Occipital lobe (tissue), 2 donors: ENCODE results near the gene FAM200B.

DNA sequence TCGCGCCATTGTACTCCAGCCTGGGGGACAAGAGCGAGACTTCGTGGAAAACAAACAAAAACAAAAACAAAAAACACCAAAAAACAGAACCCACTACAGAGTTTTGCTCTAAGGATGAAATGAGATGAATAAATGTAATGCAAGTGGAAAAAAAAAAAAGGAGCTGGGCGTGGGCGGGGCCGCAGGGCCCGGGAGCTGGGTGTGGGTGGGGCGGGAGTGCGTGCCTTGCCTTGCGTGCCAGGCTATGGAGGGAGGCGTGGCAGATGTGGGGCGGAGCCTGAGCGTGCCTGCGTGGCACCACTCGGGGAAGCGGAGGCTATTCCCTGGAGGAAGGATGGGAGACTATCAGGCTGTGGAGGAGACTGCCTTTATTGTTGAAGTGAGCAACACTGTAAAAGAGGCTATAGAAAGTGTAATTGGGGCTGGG is 46.5 kb downstream of the ZNF518B start:
- RAMPAGE, long total RNA: no peak

- RAMPAGE, long total RNA: no peak
These were observed 309.9 kb downstream of the HS3ST1 start for GRCh38 chr4:11118748-11119171.

DNA sequence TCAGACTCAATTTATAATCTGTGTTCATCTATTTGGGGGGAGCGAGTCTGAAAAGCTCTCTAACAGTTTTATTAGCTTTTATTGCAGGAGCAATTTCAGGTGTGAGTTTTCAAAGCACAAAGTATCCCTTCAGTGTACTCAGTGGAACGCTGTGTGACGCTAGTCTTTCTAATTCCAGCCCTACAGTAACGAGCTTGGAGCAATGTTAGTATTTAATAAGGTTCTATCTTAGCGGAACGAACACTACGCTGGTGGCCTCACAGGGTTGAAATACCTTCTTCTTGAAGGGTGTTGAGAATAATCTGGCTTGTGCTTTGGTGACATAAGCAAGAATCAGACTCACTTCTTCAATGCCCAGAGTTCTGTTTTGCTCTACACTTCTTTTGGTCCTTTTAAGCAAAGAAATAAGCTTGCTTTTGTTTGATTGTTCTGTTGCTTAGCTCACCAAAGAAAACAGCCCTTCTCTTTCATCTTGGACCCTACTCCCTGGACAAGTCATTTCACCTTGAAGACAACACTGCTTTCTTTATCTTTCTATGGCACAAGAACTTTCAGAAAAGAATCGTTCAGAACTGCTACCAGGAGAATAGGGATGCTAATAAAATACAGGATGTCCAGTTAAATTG is 8.2 kb downstream of the HS3ST1 start:
- RAMPAGE, long total RNA: no peak

GRCh38 chr4:11424768-11425480 is 3.8 kb downstream of the HS3ST1 start:
- RAMPAGE, long total RNA: no peak

- RAMPAGE, long total RNA: no peak
These were observed 991.7 kb upstream of the HS3ST1 start for GRCh38 chr4:12420507-12420715.

GRCh38 chr4:13615233-13615631 is 12.3 kb downstream of the BOD1L1 start:
- RAMPAGE, long total RNA: no peak

DNA sequence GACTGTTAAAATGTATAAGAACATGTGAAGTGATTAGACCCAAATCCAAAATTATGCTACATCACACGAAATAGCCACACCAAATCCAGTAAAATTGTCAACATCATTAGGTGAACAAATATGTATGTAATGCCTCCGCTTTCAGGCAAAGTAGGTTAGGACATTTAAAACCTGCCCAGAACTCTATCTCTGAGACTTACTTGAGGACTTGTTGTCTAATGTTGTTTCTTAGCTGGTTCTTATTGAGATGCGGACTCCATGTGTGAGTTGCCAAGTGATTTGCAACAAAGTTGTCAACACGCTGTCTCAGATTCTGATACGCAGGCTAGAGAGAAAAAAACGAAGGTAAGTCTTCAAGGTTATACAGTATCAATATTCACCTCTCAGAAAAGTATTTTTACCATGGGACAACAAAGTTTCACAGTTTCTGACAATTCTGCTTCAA is 7.8 kb downstream of the BOD1L1 start:
- RAMPAGE, long total RNA: no peak

GRCh38 chr4:13626549-13627009 is 946 bp downstream of the BOD1L1 start:
- RAMPAGE, long total RNA: no peak

DNA sequence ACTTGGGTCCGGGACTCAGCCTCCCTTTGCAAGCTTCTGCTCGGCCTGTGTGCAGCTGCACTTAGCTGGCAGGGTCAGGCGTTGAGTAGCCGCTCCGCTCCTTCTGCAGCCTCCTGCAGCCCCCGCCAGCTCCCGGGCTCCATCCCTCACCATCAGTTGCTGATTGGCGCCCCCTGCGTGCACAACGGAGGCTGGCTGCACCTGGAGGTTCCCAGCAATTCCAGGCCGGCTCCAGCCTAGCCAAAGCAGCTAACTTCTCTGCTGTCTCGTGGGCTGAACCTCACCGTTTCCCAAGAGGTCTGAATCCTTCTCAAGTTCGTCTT is 27.0 kb upstream of the BOD1L1 start:
- RAMPAGE, long total RNA: no peak

DNA sequence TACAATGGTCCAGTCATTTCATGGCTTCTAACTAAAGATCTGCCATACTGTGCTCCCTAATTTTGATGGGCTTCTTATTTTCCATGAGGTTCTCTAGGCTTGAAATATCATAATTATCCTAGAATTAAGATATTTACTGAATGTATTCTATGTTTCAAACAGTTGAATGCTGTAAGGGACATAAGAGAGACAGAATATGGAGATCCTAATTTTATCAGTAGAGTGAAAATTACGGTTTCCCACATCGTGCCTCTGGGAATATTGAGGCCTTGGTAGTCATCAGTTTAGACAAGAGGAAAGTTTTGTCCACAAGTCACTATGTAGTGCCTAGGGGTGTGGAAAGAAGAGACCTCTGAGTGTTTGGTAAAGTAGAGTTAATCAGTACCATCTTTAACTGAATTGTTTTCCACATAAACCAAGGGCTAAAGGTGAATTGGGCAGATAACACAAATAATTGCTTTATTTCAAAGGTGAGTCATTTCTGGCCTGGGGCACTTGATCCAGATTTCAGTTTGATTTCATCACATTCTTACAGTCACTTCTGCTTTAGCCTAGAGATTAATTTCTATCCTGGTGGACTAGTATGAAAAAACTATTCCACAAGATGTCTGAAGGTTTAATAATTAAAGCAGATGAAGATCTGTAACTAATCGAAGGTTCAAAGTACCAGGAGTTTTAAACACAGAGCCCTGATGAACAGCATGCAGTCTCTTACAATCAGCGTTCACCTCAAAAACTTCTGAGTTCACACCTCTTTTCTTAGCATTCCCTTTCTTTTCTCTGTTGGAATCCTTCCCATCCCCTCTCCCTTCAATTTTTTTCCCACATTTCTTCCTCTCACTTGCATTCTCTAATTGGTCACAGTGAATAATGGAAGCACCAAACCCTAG is 74.4 kb upstream of the BOD1L1 start:
- RAMPAGE, long total RNA: no peak

GRCh38 chr4:14877109-14877990 is 124.9 kb upstream of the CPEB2 start:
- RAMPAGE, long total RNA: no peak

GRCh38 chr4:15001901-15002398 is 331 bp upstream of the CPEB2 start:
- RAMPAGE, long total RNA: no peak

GRCh38 chr4:15007008-15007840 is 4.9 kb downstream of the CPEB2 start:
- RAMPAGE, long total RNA: no peak

- RAMPAGE, long total RNA: no peak
These were observed 52.1 kb downstream of the CPEB2 start for GRCh38 chr4:15054181-15054891.

DNA sequence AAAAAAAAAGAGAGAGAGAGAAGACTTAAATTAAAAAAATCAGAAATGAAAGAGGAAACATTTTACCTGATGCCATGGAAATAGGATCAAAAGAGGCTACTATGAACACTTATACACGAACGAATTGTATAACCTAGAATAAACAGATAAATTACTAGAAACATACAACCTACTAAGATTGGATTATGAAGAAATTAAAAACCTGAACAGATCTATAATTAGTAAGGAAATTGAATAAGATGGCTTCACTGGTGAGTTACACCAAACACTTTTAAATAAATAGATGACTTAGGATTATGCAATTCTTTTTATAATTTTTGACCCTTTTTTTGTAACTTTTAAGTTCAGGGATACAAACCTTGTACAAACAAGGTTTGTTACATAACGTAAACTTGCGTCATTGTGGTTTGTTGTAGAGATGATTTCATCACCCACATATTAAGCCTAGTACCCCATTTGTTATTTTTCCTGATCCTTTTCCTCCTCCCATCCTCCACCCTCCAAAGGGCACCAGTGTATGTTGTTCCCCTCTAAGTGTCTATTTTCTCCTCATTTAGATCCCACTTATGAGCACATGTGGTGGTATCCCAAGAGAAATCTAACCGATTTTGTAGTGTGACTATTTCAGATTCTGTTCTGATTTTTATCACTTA is 75.6 kb downstream of the CPEB2 start:
- RAMPAGE, long total RNA: no peak

- RAMPAGE, long total RNA: no peak
These were observed 644 bp downstream of the C1QTNF7 start for GRCh38 chr4:15428483-15428871.

- RAMPAGE, long total RNA: no peak
These were observed 9.0 kb downstream of the CC2D2A start for GRCh38 chr4:15478559-15479133.

GRCh38 chr4:15680968-15681912 is at the start of gene FAM200B:
FAM200B (plus strand) TSS chr4:15681827.
- RAMPAGE, long total RNA: start-site peak on the plus strand at chr4:15681753-15681854, 1,590 and 1,319 reads in 2 replicates

- RAMPAGE, long total RNA: no peak
These were observed 4.0 kb upstream of the CD38 start for GRCh38 chr4:15774023-15774632.

- RAMPAGE, long total RNA: no peak
These were observed 1.2 kb downstream of the CD38 start for GRCh38 chr4:15779363-15779698.